Brain (tissue), 1 donor: ENCODE measurements around a stretch of chr15.

DNA sequence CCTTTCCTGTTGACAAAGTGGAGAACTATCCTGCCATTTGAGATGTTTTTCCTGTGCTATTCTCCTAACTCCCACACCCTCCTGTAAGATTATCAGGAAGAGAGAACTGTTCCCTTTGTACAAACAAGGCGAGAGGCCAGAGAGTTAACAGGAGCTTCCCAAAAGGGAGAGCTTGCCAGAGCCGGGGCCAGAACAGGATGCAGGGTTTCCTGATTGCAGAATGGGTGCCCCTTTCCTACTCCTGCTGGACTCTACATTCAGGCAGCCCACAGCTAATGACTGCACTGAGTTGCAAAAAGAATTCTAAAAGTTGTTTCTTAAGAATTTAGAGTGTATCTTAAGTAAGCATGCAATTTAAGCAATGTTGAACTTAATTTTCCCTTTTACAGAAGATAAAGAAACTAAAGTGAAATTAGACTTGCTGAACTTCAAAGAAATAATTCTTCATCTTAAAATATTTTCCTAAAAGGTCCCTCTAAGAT lies 17.2 kb downstream of the PML start:
- RRBS: no CpG with 5 or more reads among the region's 2 CpGs

DNA sequence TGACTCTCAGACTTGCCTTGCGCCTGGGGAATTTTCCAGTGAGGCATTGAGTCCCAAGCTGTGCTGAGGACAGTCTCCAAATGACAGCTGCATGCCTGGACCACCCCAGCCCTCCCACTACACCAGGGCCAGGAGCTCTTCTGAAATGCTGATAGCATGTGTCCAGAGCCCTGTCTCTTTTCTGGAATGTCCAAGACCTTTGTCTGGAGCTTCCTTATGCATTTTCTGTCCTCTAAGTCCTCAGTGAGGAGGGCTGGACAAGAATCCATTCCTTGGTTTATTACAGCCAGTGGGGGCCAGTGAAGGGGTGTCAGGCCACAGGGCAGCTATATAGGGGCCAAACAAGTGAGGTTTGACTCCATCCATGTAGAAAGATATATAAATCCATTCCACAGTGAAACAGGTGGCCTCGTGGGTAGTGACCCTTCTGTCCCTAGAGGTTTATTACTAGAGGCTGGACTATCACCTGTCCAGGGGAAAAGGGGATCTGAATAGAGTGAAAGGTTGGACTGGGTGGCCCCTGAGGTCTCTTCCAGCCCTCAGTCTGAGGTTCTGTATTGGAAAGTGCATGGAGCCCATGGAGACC lies 40.2 kb downstream of the PML start:
- RRBS: no CpG with 5 or more reads among the region's 2 CpGs

DNA sequence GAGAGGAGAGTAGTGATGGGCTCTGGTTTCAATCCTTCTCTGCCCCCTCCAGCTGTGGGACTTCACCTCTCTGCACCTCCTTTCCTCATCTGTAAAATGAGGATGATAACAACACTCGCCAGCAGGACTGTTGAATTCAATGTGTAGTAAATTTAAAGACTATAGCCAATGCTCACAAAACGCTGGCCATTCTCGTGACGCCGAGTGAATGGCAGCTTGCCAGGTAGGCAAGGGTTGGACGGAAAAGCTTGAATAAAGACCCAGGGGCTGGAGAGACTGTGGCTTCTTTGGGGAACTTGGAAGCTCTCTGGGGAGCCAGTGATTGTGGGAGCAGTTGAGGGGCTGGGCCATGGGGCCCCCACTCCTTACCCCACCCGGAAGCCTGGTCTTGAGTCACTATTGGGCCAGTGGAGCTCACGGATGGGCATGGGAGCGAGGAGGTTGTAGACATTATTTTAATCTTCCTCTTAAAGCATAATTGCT lies 7.8 kb upstream of the CCDC33 start:
- RRBS: no CpG with 5 or more reads among the region's 9 CpGs

DNA sequence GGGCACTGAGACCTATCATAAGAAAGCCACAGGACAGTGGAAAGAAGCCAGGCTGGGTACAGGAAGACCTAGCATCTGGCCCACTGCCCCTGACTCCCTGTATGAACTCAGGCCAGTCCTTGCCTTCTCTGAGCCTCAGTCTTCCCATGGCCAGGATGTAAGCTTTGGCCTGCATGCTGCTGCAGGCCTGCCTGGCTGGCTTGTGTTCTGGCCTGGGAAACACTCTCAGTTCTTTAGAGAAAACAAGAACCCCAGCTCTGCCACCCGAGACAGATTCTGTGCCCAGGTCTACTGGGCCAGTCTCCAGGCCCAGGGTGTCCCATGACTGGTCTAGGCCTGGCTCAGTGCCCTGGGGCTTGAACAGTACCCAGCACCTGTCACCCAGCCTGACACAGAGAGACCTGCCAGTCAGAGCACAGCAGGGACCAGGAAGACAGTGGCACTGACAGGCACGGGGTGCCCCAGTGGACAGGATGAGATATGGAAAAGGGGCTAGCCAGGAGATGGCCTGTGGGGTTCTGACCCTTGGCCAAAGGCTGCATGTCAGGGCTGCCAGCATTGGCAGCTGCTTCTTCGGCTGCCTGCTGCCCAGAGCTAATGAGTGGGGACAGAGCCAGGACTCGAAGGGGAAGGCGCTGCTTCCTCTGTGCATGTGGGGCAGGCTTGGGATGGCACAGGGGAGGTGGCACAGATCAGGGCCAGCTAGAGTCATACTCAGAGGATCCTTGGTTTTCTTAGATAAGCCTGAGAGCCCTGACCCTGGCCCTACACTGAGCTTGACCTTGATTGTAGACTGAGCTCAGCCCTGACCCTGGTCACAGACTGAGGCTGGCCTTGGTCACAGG lies 15.0 kb downstream of the CCDC33 start:
- RRBS: no CpG with 5 or more reads among the region's 5 CpGs

DNA sequence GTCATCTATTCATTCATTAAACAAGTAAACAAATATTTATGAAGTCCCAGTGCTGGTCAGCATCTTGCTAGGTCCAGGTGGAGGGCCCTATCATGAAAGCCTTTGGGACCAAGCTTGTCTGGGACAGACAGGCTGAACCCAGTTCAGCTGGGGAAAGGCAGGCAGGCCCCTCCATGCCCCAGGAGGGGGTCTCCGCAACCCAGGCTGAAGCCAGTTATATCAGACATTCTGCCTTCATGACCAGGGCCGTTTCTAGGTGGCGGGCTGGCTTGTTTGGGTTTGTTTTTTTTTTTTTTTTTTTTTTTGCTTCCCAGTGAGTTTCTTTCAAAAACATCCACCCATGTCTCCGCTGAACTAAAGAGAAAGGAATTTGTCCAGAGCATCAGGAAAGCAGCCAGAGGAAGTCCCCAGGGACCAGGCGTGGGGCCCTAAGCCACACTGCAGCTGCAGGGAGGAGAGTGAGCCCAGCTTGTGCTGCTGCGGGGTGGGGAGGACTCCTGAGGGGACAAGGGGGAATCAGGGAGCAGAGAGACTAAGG lies 49.8 kb downstream of the CYP11A1 start:
- RRBS: no CpG with 5 or more reads among the region's 6 CpGs

GRCh38 chr15:74423751-74424532 lies 9.8 kb downstream of the SEMA7A start:
- RRBS: no CpG with 5 or more reads among the region's 8 CpGs

DNA sequence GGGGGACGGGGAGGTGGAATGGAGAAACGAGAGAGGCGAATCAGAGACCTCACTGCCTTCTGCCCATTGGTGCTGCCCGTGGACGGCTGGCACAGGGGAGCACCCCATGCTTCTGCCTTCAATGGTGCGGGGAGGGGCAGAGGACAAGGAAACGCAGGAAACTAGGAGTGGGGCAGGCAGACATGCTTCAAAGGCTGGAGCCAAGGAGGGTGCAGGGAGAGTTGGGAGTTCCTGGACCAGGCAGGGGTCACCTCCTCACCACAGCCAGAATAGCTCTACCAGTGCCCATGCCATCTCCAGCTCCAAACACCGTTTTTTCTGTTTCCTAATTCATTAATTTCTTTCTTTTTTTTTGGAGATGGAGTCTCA lies 20.4 kb upstream of the UBL7 start:
- RRBS: no CpG with 5 or more reads among the region's 8 CpGs

GRCh38 chr15:74545719-74546700 lies 5.0 kb downstream of the ARID3B start:
- RRBS: 4% methylated on average over 2 of the region's 24 CpGs

- RRBS: 7% methylated on average over 24 of the region's 72 CpGs
Observed at GRCh38 chr15:74726290-74727218, 1.2 kb upstream of the CYP1A1 start.

DNA sequence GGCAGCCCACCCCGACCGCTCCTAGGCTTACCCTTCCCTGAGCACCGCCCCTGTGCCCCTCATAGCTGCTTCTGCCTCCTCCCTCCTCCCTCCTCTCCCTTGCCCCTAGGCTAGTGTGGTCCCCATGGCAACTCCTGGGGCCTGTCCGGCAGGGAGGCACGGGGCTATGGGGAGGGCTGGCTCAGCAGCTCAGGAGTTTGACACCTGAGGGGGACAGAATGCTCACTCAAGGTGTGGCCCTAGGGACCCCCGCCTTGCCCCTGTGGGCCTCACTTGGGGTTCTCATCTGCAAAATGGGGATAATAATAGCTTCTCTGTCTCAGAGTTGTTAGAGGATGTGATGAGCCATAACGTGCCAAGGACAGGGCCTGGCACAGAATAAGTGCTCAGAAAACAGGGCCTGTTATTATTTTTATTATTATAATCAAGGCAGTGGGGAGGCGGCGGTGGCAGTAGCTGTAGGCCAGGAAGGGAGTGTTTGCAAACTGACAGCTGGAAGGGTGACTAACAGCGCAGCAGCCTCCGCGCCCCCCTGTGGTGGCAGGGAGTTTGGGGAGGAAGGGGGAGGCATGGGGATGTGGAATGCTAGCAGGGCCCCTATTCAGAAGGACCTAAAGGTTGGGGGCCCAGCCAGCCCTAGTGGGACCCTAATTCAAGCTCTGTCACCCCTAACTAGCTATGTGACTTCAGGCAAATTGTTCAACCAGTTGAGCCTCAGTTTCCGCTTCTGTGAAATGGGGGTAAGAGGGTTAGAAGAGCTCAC lies 11.6 kb downstream of the CSK start:
- RRBS: no CpG with 5 or more reads among the region's 13 CpGs

- RRBS: no CpG with 5 or more reads among the region's 45 CpGs
Observed at GRCh38 chr15:74802250-74803163, 10.1 kb upstream of the LMAN1L start.

DNA sequence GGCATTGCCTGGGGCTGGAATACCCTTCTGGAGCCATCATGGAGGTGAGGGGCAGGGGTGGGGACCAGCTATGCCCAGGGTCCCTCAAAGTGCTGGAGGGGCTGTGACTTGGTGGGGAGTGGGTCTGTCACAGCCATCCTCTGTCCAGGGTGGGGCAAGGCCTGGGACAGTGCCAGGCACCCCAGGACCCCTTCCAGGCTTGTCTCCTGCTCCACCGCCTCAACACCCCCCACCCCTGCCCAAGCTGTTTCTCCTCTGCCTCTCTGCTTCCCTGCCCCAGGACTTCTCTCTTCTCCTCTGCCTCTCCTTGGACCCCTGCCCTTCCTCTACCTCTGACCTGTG lies 322 bp downstream of the LMAN1L start:
- RRBS: no CpG with 5 or more reads among the region's 1 CpG

GRCh38 chr15:75048894-75049812 lies 25.8 kb downstream of the PPCDC start:
- RRBS: no CpG with 5 or more reads among the region's 18 CpGs

DNA sequence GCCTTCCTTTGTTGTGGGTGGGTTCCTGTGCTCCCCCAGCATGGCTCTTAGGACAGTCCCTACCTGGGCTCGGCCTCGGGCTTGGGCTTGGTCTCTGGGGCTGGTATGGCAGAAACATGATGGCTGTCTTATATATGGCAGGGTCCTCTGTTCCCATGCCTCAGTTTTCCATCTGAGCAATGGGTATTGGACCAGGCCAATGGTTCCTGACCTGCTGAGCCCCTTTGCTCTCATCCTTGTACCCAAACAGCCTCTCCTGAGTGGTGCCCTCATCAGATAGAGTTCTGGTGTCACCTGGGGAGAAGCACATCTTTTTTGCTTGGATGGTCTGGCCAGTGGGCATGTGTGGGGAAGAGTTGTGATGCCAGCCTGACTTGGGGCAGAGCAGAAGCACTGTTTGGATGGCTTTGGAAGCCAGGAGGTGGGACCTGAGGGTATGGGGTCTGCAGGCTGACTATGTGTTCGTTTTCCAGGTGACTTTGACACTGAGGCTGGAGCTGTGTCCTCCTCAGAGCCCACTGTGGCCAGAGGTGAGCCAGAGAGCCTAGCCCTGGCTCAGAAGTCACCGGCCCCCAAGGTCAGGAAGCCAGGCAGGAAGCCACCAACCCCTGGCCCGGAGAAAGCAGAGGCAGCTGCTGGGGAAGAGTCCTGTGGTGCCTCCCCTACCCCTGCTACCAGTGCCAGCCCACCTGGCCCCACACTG lies 8.7 kb downstream of the C15orf39 start:
- RRBS: 68% methylated on average over 2 of the region's 5 CpGs

DNA sequence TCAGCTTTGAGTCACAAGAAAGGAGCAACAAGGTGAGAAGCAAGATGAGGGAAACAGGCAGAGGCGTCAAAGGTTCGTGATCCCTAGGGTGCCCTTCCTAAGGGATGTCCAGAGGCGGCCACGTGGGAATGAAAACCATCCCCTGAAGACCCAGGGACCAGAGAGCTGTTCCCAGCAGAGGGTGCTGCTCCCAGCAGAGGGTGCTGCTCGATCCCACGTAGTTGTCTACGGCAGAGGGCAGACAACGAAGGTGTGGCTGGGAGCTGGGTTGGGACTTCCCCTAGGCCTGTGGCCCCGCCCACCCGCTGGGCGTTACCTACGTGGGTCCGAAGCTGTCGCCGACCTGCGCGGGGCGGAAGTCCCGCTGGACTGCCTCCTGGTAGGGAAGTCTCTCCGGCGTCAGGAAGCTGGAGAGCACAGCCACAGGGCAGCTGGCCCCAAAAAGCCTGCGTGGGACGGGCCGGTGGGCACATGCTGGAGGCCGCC lies 611 bp downstream of the MAN2C1 start:
- RRBS: 2% methylated on average over 6 of the region's 25 CpGs

DNA sequence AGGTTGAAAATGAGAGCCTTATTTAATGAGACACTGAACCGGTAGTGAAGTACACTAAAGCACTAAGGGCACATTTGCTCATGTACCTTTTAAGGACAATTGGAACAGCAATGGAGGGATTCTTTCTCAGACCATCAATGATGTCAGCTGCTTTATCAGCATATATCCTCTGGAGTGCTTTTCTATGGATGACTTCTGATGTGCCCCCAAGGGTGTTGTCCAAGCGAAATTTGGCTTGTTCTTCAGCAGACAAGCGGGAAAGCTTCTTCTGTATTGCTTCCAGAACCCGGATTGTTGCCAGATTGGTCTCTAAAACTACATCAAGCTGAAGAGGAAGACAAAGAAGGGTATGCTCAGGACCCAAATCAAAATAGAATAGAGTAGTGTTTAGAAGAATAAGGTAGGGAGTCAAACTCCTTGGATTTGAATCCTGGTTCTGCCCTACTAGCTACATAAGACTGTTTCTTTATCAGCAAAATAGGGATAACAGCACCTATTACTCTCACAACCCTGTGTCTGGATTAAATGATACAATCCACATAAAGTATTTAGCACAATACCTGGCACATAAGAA lies 27.9 kb upstream of the MAN2C1 start:
- RRBS: no CpG with 5 or more reads among the region's 4 CpGs

DNA sequence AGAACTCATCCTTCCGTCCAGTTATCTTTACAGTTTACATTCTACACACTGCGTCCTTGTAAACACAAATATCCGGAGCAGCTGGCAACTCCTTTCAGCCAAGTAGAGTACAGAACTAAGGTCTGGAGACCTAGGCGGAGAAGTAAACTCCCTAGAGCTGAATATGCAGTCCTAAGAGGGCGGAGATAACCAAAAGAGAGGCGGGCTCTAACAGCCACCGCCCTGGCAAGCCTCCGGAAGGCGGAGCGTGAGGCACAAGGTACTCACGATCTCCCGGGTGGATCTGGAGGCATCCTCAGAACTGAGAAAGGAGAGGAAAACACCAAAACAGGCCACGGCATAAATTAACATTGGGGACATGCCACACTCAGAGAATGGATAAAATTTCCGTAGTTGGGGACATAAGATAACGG lies 971 bp upstream of the SIN3A start:
- RRBS: 0% methylated on average over 4 of the region's 15 CpGs

GRCh38 chr15:75669098-75670228 lies 21.8 kb downstream of the SNX33 start:
- RRBS: no CpG with 5 or more reads among the region's 20 CpGs

DNA sequence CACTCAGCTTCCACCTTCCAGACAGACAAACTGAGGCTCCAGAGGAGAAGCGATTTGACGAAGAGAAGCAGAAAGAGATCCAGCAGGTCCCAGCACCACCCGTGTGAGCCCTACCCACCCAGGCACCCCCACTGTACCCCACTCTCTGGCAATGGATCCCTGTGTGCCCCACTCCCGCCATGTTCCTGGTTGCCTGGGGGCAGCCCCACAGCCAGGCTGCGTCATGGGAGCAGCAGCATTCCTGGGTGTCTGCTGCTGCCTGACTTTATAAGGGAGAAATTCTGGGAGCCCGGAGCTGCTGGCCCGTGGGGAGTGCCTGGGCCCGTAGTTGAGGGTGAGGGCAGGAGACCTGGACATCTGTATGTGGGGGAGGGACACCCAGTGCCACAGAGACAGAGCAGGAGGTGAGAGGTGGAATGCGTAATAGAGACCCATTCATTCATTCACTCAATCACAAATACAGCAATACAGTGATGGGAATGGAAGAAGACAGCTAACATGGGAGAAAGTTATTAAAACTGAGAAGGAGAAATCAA lies 15.2 kb downstream of the CSPG4 start:
- RRBS: no CpG with 5 or more reads among the region's 9 CpGs

GRCh38 chr15:75700225-75700866 lies 12.3 kb downstream of the CSPG4 start:
- RRBS: no CpG with 5 or more reads among the region's 13 CpGs